SK-N-DZ (cell line): ENCODE results near the genes ATP5MC1, GIP and SPOP.

DNA sequence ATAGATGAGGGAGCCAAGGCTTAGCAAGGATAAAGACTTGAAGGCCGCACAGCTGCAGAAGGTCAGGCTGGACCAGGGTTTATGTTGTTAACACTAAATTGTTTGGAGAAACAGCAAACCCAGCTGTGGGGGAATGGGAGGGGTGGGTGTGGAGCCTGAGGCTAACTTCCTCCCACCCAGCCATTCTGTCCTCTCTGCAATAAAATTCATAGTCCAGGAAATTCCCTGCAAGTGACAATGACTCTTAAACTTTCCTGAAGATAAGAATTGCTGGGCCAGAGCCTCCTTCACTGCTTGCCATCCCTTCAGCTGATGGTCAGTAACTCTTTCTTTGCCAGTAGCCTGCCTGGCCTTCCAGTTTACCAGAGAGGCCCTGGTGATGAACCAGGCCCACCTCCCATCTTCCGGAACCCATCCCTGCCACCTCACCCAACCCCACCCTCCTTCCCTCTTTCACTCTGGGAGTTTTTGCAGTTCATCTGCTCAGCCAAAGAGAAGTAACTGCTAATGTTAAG lies 19.3 kb upstream of the ATP5MC1 start:
RAMPAGE:
- cytosol, long total RNA: no peak
- nucleus, long total RNA: no peak

DNA sequence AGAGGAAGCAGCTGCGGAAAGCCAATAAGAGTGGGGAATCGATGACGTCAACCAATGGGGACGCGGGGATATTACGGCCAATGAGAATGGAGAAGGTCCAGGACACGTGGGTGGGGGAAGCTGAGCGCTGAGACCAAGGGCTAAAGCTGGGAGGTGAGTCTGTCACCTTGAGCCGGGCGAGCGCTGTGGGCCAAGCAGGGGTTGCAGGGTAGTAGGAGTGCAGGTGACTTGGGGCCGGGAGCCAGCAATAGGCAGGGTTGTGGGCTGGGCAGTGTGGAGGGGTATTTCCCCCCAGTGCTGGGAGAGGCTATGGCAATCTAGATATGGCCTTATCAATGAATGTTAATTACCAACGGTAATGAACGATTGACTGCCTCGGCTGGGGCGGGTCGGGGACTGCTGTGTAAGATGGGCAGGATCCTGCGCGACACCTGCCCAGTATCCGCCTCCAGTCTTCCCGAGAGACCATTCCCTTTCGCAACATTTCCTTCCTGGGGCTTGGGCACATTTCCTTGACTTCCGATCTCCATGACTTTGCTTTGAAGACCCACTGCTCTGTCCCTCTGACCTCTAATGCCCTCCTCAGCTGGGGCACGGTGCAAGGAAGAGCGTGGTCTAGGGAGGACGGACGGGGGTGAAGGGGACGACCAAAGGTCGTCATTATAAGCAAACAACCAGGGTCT lies at the start of gene ATP5MC1:
ATP5MC1 (plus strand) TSS at position 100 of the 683 bp plus-strand sequence.
RAMPAGE:
- cytosol, long total RNA: start-site peak on the plus strand centred at position 127 of the sequence, 77 bp wide, 2,059 and 3,615 reads in 2 replicates
- nucleus, long total RNA: start-site peak on the plus strand centred at position 126 of the sequence, 55 bp wide, 773 and 147 reads in 2 replicates

DNA sequence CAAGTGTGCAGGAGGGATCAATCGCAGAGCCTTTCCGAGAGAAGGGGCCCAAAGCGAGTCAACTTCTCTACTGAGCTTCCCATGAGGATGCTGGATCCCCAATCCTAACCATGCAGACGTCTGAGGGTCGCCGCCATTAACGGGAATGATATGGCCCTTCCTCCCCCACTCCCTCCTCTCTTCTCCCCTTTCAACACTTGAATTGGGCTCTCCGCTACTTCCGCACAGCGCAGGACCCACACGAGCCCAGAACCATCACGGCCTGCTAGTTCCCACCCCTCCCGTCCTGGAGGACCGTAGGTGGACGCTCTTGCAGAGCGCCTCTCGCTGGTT lies 226 bp upstream of the UBE2Z start:
RAMPAGE:
- cytosol, long total RNA: no peak
- nucleus, long total RNA: no peak

RAMPAGE:
- cytosol, long total RNA: no peak
- nucleus, long total RNA: no peak
Observed at GRCh38 chr17:48968434-48968977, at the start of gene GIP. Gene GIP (minus strand): TSS chr17:48968596.

RAMPAGE:
- cytosol, long total RNA: no peak
- nucleus, long total RNA: start-site peak on the minus strand at chr17:48996007-48996043, 268 and 36 reads in 2 replicates
Observed at GRCh38 chr17:48995934-48996835, 1.0 kb upstream of the IGF2BP1 start.

DNA sequence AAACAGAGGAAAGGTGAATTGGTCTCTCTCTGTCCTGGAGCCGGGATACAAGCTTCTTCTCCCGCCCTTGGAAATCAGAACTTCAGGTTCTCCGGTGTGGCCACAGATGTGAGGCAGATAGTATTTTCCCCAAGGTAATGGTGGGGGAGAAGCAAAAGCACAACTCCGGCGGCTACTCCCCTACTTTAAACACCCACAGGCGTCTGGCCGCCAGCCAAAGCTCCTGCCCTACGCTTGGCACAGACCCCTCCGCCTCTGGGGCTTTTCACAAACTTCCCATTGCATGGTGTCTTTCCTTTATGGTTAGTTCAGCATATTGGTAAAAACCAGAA lies 39.5 kb upstream of the B4GALNT2 start:
RAMPAGE:
- cytosol, long total RNA: no peak
- nucleus, long total RNA: no peak

DNA sequence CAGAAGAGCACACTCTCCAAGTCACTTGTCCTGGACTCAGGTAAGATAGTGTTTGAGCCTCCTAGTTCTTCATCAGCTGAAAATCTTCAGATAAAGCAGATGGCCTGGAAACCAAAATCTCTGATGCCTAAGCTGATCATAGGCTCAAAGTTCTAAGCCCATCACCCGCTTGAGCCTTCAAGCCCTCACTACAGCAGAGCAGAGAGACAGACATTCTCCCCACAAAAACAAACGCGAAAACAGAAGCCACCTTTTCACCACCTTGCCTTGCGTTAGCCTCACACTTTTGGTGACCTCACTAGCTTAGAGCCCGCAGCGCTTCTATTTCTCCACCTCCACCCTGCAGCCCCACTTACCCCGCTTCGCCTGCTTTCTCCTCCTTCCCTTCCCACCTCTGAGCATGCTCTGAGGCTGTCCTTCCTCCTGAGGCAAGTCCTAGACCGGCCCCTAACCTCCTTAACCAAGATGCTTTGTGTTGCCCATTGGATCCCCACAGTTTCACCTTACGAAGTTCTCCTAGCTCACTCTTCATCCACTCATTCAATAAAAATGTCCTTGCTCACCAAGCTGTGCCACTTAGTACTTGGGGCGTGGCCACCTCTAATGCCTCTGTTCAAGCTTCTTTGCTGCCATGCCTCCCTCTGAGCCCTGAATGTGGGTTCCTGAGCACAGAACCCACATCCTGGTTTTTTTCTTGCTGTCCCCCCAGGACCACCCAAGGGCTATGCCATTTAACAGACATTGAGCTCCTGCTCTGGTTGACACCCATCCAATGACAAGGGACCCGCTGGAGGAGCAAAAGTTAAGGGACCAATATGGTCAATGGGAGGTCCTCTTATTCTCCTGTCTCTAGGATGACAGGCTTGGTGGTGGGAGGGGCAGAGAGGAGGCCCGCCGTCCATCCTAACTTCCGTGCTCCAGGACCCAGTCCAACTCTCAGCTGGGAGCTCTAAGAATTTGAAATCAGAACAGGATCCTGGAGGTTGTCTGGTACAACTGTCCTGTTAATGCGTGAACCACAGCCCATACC lies 1.2 kb downstream of the GNGT2 start:
RAMPAGE:
- cytosol, long total RNA: no peak
- nucleus, long total RNA: no peak

DNA sequence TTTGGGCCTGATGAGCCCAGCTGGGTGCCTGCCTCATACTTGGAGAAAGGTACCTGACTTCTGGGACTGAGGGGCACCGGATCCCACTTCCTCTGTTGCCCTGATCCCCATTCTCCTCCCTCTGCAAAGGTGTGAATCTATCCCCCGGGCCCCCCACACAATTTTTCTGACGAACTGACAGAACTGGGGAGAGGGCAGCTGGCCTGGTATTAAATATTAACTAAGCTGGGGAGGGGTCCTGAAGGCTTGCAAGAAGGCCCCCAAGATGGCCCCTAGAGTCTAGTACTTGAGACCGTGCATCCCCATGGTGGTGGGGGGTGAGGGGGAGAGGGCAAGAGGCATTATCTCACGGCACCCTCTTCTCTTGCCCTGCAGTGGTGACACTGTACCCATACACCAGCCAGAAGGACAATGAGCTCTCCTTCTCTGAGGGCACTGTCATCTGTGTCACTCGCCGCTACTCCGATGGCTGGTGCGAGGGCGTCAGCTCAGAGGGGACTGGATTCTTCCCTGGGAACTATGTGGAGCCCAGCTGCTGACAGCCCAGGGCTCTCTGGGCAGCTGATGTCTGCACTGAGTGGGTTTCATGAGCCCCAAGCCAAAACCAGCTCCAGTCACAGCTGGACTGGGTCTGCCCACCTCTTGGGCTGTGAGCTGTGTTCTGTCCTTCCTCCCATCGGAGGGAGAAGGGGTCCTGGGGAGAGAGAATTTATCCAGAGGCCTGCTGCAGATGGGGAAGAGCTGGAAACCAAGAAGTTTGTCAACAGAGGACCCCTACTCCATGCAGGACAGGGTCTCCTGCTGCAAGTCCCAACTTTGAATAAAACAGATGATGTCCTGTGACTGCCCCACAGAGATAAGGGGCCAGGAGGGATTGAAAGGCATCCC lies 8.2 kb downstream of the PHOSPHO1 start:
RAMPAGE:
- cytosol, long total RNA: no peak
- nucleus, long total RNA: no peak

RAMPAGE:
- cytosol, long total RNA: no peak
- nucleus, long total RNA: no peak
Observed at GRCh38 chr17:49225462-49225751, 5.2 kb downstream of the PHOSPHO1 start.

GRCh38 chr17:49260994-49261539 lies 30.5 kb upstream of the PHOSPHO1 start:
RAMPAGE:
- cytosol, long total RNA: no peak
- nucleus, long total RNA: no peak

DNA sequence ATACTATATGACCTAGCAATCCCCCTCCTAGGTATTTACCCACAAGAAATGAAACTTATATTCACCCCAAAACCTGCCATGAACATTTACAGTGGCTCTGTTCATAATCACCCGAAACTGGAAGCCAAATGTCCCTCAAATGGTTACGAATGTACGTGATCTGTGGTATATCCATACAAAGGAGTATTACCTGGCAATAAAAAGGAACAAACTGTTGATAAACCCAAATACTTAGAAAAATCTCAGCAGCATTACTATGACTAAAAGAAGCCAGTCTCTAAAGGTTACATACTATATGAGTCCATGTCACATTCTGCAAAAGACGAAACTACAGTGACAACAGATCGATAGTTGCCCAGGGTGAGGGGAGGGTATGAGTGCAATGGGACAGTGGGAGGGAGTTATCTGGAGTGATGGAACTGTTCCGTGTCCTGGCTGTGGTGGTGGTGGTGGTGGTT lies 9.4 kb downstream of the ZNF652 start:
RAMPAGE:
- cytosol, long total RNA: no peak
- nucleus, long total RNA: no peak

RAMPAGE:
- cytosol, long total RNA: no peak
- nucleus, long total RNA: no peak
Observed at GRCh38 chr17:49366635-49367034, 4.6 kb upstream of the ZNF652 start.

DNA sequence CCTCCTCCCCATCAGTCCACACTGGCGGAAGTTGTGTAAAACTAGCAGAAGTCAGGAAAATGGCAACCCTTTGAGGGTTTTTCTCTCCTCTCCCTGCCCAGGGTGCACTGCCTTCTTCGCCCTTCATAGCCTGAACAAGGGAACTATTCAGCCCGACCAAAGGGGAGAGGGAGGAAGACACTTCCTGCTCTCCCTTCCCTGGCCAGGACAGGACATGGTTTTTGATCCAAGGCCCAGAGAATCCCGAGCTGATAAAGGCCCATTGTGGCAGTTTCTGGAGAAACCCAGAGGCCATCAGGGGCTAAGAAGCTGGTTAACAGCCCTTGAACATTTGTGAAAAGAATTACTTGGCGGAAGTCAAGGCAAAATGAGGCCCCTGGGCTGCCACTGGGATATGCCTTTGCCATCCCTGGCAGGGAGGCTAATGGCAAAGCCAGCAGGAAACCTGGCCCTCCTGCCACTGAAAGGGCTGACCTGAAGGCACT lies 12.8 kb downstream of the PHB1 start:
RAMPAGE:
- cytosol, long total RNA: no peak
- nucleus, long total RNA: no peak

DNA sequence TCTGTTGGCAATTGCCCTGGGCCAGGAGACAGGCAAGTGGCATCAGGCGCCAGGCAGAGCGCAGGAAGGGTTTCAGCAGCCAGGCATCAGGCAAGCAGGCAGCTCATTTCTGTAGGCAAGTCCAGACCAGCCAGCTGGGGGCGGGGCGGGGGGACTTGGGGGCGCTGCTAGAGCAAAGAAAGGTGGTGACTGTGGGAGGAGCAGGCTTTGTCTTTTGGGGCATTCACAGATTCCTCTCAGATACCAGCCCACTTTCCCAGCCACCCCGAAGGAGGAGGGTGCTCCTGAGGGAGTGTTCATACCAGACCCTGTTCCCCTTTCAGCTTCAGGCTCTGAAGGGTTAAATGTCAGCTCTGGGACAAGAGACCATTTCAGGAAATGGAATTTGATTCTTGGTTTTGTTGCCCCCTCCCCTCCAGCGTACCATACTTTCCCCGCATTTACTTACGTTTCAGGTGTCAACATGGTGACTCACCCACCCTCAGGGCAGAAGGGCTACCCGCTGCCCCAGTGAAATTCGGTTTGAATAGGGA lies 13.1 kb downstream of the NGFR start:
RAMPAGE:
- cytosol, long total RNA: no peak
- nucleus, long total RNA: no peak

RAMPAGE:
- cytosol, long total RNA: no peak
- nucleus, long total RNA: no peak
Observed at GRCh38 chr17:49513125-49514101, 18.3 kb downstream of the NGFR start.

GRCh38 chr17:49515105-49515959 lies 20.2 kb downstream of the NGFR start:
RAMPAGE:
- cytosol, long total RNA: no peak
- nucleus, long total RNA: no peak

DNA sequence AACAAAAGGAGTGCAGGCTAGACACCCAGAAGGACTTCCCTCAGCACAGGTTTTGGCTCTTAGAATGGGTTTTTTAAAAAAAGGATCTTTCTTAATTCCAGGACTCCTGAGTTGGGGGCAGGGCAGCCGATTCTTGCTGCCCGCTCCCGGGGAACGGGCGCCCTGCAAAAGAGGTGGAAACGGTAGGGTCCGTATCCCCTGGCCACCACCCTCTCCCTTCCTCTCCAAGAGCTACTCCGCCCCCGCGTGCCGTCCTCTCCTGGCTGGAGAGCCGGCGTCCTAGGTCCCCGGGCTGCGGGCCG lies 419 bp upstream of the NXPH3 start:
RAMPAGE:
- cytosol, long total RNA: no peak
- nucleus, long total RNA: no peak

DNA sequence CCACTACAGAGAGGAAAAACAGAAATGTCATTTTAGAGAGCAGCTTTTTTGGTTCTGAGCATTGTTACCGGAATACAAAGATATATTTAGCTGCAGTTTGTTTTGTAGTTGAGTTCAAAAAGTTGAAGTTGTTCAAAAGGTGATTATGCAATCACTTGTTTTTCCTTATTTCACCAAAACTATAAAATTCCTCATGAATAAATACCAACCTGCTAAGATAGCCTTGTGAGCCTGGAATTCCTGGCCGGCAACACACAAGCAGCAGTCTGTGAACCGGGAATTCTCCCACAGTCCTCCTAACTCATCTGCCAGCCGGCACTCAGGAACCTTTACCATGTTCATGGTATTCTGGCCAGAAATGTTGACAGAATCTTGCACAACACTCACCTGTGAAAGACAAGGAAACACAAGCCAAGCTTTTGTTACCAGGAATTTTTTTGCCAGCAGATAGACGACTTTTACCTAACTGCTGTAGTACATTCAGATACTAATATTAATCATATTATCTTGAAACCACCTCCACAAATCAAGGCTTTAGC lies 35.5 kb downstream of the NXPH3 start:
RAMPAGE:
- cytosol, long total RNA: no peak
- nucleus, long total RNA: no peak

DNA sequence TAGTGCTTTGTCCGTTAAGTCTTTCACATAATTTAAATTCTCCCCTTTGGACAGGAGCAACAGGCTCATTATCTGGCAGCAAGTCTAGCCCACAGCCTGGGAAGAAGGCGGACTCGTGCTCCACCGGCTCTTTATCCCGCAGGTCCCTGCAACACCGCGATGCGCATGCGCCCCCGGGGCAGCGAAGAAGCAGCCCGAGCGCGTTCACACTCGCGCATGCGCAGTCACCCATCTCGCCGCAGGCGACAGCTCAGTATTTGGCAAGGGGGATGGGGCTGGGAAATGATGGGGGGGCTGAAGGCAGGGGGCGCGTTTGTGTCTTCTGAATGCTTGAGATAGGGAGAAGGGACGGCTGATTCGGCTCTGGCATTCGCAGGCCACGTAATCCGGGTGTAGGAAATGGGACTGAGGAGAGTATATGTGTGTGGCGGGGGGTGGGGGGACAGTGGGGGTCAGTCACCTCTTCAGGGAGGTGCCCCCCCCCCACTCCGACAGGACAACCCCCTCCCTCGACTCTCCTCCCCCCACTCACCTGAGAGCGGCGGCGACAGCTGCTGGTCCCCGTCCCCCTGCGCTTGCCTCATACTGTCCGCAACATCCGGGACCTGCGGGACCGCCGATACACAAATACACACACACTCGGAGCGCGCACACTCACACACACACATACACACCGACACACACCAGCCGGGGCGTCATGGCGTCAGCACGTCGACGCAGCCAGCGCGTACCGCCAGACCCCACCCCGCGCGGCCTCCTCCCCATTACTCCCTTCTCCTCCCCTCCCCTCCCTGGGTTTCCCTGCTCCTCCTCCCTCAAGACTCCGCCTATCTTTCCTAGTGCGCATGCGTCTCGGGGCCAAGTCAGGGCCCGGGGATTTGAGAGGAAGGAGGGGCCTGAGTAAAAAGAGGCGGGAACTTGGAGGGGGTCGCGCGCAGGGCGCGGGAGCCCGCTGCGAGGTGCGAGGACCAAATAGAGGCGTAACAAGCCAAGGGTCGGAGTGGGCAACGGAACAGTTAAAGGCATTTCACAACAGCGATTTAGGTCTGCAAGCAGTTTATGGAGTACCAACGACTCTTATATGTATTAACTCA lies at the start of gene SPOP:
SPOP (minus strand) TSS at position 697 of the 1,094 bp plus-strand sequence.
RAMPAGE:
- cytosol, long total RNA: start-site peak on the minus strand centred at position 646 of the sequence, 107 bp wide, 263 and 371 reads in 2 replicates
- nucleus, long total RNA: start-site peak on the minus strand centred at position 639 of the sequence, 93 bp wide, 183 and 25 reads in 2 replicates

DNA sequence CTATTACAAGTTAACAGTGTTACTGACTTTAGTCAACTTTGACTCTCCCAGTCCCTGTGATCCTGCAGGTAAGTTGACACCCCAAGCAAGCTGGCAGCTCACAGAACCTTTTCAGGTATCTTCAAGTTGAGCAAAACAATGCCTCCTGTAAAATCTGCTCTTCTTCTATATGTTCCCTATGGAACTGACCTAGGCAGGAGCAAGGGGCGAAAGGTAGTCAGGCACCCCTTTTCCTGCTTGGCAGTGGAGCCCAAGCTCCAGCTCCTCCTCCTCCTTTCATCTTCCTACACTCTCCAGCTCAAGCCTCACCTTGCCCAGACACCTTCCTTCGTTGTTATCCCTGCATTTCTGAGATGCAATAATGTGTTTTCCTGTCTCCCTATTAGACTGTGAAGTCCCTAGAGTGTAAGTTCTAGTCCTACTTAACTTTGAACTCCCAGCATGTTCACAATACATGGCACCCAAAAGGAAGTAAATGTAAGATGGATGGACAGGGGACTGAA lies 8.6 kb downstream of the SLC35B1 start:
RAMPAGE:
- cytosol, long total RNA: no peak
- nucleus, long total RNA: no peak